Colic lymph node (tissue), 1 donor: ENCODE data around the genes PLA2G10 and MPV17L.

GRCh38 chr16:14015768-14016350 is 55.3 kb upstream of the MRTFB start:
- PRO-cap: no peak

GRCh38 chr16:14028092-14028714 is 42.9 kb upstream of the MRTFB start:
- PRO-cap: no peak

- PRO-cap: no peak
These were observed 13.3 kb upstream of the MRTFB start for GRCh38 chr16:14057606-14058333.

DNA sequence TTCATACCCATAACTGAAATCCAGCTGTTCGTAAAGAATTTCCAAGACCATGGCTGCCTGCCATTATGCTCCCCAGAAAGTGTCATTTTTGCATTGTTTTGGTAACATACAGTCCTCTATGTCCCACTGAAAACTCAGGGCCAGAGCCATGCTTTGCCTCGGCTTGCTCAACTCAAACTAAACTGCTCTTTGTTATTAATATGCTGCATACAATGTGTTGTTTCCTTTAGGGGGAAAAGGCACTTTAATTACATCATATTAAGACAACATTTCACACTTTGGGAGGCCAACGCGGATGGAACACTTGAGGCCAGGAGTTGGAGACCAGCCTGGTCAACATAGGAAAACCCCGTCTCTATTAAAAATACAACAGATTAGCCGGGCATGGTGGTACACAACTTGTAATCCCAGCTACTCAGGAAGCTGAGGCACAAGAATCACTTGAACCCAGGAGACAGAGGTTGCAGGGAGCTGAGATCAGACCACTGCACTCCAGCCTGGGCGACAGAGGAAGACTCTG is 132.2 kb downstream of the MRTFB start:
- PRO-cap: unidirectional peak, minus-strand start at position 179 of the sequence

DNA sequence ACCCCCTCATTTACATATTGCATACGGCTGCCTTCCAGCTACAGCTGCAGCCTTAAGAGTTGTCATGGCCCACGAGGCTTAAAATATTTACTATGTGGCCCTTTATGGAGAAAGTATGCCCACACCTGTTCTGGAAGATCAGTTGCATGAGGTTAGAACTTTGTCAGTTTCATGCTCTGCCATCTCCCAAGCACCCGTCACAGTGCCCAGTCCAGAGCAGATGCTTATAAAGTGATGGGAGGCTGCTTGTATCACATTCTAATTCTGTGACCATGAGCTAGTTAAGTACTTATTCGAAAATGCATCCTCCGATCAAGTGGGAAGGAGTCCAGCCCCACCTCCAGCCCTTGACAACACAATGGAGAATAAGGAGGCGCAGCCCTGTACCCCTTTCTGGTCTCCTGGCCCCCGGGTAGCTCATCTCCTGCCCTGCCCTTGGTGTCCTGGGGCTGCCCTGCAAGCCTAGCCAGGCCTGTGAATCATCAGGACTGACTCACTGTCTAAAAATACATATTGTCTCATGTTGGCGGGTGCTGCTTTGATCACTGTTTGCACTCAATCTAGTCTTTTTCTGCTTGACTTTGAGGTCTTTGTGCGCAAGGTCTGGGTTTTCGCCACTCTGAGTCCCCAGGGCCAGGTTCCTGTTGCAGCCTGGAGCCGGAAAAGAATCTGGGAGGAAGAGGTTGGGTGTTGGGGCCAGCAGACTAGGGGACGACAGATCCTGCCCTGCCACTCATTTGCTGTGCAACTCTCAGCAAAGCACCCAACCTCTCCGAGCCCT is 230.8 kb downstream of the PARN start:
- PRO-cap: no peak

DNA sequence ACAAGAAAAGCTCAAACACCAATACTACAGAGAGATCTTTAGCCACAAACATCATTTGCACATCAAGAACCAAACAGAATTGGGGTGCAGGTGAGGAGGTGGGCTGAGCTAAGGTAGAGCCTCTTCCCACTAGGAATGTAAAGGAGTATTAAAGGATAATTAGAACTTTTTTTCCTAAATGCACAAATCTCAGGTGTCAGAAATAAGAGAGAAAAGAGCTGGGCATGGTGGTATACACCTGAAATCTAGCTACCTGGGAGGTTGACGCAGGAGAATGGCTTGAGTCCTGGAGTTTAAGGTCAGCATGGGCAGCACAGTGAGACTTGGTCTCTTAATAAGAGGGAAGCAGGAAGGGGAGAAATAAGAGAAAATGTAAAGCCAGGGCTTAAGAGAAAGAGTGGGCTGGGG is 107.9 kb downstream of the PARN start:
- PRO-cap: no peak

- PRO-cap: no peak
These were observed 65.8 kb downstream of the PARN start for GRCh38 chr16:14564247-14564729.

GRCh38 chr16:14633162-14633646 is 453 bp downstream of the BFAR start:
- PRO-cap: unidirectional peak, minus-strand start at chr16:14633288

GRCh38 chr16:14694110-14694663 is at the start of gene PLA2G10:
TSS of gene PLA2G10 (minus strand) at chr16:14694308.
- PRO-cap: no peak

- PRO-cap: no peak
These were observed 42.5 kb upstream of the NPIPA1 start for GRCh38 chr16:14894786-14895098.

DNA sequence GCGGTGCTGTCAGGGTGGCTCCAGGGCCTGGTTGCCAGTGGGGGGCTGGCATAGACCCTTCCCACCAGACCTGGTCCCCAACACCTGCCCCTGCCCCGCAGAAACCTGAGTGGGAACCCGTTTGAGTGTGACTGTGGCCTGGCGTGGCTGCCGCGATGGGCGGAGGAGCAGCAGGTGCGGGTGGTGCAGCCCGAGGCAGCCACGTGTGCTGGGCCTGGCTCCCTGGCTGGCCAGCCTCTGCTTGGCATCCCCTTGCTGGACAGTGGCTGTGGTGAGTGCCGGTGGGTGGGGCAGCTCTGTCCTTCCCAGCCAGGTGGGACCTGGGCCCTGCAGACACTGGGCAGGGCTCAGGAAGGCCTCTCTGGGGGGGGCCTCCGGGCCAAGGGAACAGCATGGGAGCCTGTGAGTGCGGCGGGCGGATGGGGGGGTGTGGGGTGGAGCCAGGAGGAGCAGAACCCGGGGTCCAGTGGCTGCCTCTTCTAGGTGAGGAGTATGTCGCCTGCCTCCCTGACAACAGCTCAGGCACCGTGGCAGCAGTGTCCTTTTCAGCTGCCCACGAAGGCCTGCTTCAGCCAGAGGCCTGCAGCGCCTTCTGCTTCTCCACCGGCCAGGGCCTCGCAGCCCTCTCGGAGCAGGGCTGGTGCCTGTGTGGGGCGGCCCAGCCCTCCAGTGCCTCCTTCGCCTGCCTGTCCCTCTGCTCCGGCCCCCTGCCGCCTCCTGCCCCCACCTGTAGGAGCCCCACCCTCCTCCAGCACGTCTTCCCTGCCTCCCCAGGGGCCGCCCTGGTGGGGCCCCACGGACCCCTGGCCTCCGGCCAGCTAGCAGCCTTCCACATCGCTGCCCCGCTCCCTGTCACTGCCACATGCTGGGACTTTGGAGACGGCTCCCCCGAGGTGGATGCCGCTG is 19.0 kb upstream of the NPIPA1 start:
- PRO-cap: no peak

- PRO-cap: unidirectional peak, plus-strand start at chr16:14989090
These were observed 14.0 kb downstream of the PDXDC1 start for GRCh38 chr16:14988853-14989234.

GRCh38 chr16:14989447-14990545 is 15.0 kb downstream of the PDXDC1 start:
- PRO-cap: no peak

DNA sequence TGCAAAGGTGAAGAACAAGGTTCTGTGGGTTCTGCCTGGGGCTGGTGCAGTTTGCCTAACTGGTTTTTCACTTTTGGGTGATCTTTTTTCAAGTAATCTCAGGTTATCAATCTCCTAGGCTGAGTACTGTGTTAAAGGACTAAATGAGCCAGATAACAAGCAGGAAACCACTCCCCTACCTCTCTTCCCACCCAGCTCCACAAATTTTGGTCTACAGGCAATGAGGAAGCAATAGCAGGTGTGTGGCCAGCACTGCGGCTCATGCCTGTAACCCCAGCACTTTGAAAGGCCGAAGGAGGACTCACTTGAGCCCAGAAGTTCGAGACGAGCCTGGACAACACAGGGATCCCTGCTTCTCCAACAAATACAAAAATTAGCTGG is 1.9 kb upstream of the NTAN1 start:
- PRO-cap: no peak

DNA sequence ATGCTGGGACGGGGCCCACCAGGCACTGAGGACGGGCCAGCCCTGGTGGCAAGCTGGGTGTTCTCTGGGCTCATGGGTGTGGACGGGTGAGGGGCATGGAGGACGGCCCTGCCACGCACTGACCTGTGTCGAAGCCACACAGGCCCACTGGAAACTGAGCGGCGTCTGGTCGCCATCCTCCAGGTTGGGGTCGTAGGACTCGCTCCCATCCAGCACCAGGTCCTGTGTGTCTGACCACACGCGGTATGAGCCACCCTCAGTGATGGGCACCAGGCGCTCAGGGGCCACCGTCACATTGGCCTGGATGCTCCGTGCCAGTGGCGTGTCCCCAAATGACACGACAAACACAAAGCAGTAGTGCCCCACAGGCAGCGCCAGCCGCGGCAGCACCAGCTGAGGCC is 41.5 kb upstream of the RRN3 start:
- PRO-cap: no peak

DNA sequence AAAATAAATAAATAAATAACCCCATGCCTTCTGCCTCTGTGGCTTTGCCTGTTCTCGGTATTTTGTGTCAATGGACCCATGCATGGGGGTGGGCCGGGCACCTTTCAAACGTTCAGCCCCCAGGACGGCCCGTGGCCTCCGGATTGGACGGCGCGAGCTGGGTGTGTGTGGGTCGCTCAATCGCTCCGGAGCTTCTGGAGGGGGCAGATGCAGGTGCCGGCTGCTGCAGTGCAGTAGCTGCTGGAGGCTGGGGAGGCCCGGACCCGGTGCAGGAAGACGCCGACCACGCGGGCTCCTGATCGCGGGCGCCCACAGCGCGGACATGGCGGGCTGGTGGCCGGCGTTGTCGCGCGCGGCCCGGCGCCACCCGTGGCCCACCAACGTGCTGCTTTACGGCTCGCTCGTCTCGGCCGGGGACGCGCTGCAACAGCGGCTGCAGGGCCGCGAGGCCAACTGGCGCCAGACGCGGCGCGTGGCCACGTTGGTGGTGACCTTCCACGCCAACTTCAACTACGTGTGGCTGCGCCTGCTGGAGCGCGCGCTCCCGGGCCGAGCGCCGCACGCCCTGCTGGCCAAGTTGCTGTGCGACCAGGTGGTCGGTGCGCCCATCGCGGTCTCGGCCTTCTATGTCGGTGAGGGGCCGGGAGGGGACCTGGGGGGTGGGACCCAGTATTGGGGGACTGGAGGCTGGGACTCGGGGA is at the start of gene MPV17L:
TSS of gene MPV17L (plus strand) at position 179 of the 701 bp plus-strand sequence.
- PRO-cap: unidirectional peak, plus-strand start at position 179 of the sequence

- PRO-cap: no peak
These were observed 41.6 kb downstream of the MARF1 start for GRCh38 chr16:15601263-15601900.

DNA sequence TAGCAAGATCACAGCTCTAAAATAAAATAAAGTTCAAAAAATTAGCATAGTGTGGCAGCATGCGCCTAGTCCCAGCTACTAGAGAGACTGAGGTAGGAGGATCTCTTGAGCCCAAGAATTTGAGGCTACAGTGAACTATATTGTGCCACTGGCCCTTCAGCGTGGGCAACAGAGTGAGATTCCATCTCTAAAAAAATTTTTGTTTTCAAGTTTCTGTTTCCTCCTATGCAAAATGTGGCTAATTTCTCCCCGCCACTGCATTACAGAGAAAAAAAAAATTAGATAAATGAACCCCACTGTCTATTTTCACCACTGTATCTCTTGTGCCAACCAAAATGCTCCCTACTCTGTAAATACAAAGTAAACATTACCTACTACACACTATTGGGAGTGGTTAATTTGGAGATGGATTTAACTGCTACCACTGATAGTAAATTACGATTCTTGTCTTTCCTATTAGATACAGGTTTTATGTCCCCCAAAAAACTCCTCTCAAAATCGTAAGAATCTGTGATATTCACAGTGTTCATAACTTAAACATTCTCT is 2.0 kb downstream of the MARF1 start:
- PRO-cap: unidirectional peak, plus-strand start at position 312 of the sequence

DNA sequence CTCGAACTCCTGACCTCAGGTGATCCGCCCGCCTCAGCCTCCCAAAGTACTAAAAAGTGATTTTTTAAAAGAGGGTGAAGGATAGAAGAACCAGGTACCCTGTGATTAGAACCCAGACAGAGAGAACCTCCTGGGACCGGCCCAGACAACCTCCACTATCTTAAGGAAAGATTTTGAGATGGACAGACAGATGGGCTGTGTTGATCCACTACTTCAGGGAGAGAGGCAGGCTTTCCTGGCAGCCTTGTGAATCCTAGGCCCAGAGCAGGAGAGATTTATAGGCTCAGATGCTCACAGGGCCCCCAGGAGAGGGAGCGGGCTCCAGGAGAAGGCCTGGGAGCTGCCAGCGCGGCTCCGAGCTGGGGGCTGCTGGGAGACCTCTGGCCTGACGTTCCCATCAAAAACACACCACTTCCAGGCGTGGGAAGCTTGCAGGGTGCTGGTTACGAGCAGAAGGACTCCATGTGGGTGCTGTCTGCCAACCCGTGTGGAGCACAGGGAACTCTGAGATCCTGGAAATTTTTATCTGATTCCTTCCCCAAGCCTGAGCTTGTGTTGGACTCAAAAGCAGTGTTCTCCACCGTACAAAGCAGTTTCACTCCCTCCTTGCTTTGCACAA is 53.2 kb downstream of the MYH11 start:
- PRO-cap: no peak

GRCh38 chr16:15834991-15835759 is 21.7 kb downstream of the MYH11 start:
- PRO-cap: no peak